ENCODE measurements around the gene FRRS1L.

DNA sequence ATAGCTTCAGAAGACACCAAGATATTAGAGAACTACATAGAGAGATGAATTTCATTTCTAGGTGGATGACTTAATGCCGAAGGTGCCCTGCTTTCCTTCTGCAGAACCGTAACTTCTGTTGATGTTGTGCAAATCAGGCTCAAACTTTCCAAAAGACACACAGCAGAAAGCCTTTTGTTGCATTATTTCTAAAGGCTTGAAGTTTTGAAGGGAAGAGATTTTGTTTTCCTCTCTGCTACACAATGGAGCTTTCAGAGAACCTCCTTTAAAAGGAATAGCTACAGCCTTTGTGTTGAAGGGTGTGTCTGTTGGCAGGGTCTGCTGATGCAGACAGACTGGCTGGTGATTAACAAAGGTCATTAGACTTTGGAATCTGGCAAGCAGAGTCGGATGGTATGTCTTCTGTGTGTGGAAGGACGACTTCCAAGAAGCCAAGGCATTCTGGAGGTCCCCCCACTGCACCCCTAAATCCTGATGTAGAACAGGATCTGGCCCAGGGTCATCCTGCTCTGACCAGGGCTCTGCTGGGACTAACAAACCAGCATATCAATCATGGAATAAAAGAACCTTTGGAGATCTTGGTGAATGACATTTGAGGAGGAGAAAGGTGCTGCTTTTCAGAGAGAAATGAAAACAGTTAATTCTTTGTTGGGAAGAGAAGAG lies 57.9 kb downstream of the ZNF462 start:
- PRO-cap = no peak

GRCh38 chr9:107012677-107013419 lies 149.9 kb downstream of the ZNF462 start:
- PRO-cap = no peak

DNA sequence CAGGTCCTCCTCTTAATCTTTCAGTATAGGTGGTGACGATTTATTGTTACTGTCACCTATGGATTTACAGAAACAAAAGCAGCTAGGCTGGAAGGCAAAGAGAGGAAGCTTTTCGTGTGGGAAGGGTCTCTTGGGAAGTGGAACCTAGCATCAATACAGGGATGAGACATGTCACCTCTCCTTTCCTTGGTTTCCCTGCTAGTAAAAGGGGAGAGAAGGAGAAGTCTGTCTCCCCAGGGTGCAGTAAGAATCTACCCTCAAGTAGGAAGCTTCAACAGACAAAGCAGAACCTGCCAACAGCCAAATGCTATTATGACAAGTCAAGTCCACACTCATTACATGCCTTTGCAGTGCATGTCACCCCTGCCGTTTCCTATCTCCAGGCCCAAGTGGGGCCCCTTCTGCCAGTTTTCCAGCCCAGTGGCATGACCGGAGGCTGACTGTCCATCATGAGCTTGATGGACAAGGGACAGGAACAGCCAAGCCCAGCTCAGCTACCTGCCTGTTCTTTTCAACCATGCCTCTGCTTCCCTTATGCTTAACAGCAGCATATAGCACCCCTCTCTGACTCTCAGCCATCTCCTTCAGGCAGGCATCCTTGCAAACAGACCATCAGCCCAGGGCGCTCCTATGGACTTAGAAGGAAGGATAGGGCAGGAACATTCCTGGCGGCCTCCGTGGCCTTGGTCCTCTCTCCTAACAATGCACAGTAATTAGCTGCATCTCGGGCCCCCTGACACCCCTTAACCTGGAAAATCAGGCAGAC lies 107.2 kb upstream of the RAD23B start:
- PRO-cap = no peak

DNA sequence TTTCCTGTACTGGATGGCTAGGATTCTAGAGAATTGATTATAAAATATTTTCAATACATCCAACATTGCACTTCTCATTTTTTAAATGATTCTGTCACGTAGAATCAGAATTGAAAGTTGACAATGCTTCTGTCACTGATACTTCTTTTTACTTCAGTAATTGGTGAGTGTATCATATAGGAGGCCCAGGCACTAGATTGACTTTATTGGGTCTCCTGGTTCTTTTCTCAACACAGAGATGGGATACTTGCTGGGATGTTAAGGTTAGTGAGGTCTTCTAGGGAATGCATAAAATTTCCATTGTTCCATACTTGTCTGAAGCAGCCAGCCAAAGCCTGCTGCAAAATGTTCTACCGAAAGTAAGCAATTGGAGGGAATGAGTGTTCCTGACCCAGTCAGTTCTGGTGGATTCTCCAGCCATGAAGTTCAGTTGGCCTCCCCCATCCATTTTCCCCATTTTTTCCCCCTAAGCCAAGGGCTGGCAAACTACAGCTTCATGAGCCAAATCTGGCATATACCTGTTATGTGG lies 49.1 kb downstream of the RAD23B start:
- PRO-cap = no peak

GRCh38 chr9:107490894-107491367 lies 1.4 kb upstream of the KLF4 start:
- PRO-cap = bidirectional peak, plus-strand start at chr9:107491244, minus-strand start at chr9:107491070

GRCh38 chr9:107569054-107569651 lies 79.6 kb upstream of the KLF4 start:
- PRO-cap = no peak

DNA sequence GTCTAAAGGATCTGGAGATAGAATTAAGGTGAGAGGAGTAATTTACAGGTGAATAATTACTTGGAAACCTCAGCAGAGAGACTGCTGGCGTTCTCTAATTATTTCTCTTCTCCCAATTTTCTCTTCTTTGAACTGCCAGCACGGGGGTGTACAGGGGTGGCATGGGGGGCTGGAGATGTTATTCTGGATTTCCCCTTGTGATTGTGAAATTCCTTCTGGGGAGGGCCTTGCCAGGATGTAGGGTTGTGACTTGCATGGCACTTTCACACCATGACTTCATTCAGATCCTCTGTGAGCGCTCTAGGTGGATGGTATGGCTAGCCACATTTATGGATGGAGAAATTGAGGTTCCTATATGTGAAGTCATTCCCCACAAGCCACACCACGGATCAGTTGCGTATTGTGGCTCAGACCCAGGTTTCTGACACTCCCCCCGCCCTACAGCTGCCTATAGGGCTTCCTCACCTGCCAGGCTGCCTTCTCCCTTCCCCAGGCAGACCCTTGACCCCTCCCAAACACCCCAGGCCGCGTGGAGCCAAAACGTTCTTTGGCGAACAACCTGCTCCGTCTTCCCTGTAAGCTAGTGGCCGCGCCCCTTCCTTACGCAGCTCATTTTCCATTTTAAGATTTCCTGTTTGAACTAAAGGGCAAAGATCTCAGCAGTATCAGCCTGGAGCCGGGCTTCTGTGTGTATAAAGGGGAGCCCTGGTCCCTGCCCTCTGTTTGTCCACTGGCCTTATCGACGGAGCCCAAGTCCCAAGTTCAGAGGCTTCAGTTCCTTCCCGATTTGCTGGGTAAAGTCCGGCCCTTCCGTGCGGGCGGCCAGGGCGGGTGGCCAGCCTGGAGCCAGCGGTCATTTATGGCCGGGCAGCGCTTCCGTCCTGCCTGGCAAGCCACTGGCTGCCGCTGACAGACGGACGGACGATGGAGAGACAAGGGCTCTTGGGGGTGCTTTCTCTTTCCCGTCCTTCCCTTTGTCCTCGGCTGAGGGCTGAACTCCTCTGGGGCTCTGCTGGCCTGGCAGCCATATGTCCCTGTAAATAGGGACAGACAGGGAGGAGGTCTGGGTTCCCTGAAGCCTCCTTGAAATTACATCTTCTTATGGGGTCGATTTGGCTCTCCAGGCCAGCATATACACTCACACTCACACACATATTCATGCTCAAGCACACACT lies 97.9 kb upstream of the KLF4 start:
- PRO-cap = no peak

DNA sequence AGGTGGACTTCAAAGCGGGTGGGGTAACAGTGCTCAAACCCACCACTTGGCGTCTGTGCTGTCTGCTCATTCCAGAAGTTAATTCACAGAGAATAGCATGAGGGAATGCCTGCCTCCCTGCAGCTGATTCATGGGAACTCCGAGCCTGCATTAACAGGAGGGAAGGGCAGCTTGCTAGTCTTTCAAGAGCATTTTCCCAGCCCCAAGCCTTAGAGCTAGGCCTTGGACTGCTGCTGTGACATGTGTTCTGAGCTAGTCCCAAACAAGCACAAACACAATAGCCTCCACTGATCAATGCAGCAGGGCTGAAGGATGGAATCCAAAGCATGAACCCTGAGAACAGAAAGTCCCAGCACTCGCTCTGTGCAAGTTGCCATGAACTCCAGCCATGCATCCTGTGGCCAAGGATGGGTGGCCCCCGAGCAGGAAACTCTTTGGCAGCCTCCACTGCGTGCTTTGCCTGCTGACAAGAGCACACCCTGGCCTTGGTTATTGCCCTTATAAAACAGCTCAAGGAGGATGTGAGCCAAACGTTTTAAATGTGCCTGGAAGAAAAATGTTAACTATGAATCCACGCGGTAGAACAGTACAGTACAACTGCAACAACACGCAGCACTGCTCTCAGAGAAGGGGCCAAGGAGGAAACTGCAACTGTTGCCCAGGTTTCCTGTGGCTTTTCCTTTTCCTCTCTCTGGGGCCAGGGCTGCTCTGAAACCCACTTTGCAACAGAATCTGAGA lies 653.1 kb upstream of the KLF4 start:
- PRO-cap = no peak

- PRO-cap = no peak
These were observed at the start of gene FRRS1L for GRCh38 chr9:109166773-109167591. FRRS1L (minus strand) TSS chr9:109167249.

GRCh38 chr9:109253937-109254861 lies 66.7 kb downstream of the EPB41L4B start:
- PRO-cap = no peak

GRCh38 chr9:109319882-109320803 lies 716 bp downstream of the EPB41L4B start:
- PRO-cap = no peak

DNA sequence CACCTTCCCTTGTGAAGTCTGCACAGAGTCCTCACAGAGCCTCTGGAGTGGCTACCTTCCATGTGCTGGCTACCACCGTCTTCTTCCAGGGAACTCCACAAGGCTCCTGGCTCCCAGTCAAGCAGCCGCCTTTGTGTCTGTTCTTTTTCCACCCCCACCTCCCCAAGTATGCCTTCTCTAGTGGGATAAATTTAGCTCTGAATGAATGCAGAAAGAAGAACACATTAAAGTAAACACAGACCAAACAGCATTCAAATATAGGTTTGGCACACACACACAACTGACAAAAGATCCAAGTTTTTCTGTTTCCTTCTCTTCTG lies 7.8 kb upstream of the PALM2AKAP2 start:
- PRO-cap = no peak

- PRO-cap = unidirectional peak, plus-strand start at chr9:110115172
These were observed 93.2 kb downstream of the C9orf152 start for GRCh38 chr9:110114644-110115320.

DNA sequence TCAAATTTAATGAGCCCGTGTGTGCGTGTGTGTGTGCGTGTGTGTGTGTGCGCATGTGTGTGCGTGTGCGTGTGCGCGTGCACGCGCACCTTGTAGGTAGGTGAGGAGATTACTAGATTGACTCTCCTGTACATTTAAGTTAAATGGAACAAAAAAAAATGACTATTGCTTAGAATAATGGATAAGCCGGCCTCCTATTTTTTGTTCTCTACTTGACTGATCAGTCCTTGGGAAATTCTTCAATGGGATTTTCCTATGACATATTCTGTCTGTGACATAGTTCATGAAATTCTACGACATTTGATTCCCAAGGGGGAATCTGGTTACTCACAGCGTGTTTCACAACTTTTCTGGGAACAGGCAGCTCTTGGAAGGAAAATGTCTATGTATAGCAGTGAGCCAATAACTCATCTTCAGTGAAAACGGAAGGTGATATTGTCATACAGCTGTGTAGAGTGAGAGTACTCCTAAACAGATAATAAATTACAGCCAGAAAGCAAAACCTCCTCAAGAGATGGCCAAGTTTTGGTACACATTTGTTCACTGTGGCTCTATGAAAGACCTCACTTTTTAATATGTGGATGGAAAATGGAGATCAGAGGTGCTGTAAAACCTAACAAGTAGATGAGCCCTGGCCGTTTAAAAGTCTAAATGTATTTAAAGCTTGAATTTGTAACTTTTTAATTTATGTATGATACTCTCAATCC lies 91.5 kb downstream of the C9orf152 start:
- PRO-cap = no peak

- PRO-cap = no peak
These were observed 103.7 kb upstream of the TXNDC8 start for GRCh38 chr9:110441272-110441789.

GRCh38 chr9:110655531-110656121 lies 13.0 kb upstream of the MUSK start:
- PRO-cap = no peak

DNA sequence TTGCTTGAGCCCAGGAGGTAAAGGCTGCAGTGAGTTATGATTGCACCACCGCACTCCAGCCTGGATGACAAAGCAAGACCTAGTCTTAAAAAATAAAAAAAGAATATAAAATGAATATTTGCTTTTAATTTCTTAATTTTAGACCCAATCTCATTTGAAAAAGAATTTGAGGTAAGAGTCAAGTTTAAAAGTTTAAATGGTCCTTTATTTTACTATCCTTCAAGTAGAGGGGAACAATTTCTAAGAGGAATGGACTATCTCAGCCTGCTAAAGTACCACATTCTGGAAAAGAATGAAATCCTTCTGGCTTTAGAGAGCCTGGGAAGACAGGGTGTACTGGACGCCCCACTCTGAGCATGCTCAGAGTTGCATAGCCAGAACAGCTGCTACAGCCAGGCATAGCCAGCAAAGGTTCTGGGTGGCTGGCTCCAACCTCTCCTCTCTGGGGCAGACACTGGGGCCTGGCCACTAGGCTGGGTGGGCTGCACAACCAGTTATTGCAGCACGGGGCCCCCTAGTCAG lies 143.3 kb downstream of the LPAR1 start:
- PRO-cap = no peak

- PRO-cap = no peak
These were observed 9.1 kb downstream of the LPAR1 start for GRCh38 chr9:111028993-111029816.

DNA sequence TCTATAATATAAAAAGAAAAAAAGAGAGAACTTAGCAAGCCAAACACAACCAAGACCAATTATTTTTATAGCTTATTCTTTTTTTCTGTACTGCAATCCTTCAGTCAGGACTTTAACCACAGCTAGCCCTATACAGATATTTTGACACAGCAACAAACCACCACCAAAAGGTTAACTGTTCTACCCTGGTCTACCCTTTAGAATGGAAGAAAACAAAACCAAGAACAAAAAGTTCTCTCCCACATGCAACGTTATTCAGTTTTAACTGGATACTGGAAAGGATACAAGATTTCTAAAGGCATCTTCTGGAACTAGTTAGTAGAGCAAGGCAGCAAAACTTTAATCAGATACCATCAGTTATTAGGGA lies 32.6 kb downstream of the ECPAS start:
- PRO-cap = no peak

GRCh38 chr9:111516001-111516624 lies 8.9 kb upstream of the ZNF483 start:
- PRO-cap = no peak